Prostate gland (tissue), 2 donors: ENCODE results near the gene ARL10.

- PRO-cap: no peak
- RAMPAGE, long total RNA, 2 experiments: no peak in any of the 2 experiments
These were observed 10.0 kb upstream of the CPEB4 start for GRCh38 chr5:173878114-173878626.

- PRO-cap: no peak
- RAMPAGE, long total RNA, 2 experiments: no peak in any of the 2 experiments
These were observed 30.8 kb upstream of the C5orf47 start for GRCh38 chr5:173957610-173959095.

DNA sequence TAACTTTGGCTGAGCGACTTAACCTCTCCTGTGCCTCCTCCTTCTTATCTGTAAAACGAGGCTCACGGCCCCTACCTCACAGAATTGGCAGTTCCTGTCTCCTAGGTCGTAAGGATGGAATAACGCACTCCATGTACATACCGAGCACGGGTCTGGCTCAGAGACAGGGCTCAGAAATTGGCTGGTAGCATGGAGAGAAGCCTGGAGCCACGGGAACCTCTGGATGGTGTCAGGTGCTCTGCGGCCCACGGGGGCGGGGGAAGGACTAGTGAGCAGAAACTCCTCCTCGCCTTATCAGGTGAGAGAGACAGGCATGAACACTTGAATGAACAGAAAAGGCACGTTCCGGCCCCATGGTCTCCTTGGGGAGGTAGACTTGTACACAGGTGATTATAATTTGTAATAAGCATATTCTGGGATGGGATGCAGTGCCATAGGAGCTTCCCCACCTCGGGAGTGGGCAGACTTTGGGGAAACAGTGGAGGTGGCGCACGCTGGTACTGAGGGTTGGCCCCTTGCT lies 15.3 kb upstream of the C5orf47 start:
- PRO-cap: unidirectional peak, minus-strand start at position 221 of the sequence
- RAMPAGE, long total RNA, 2 experiments: no peak in any of the 2 experiments

DNA sequence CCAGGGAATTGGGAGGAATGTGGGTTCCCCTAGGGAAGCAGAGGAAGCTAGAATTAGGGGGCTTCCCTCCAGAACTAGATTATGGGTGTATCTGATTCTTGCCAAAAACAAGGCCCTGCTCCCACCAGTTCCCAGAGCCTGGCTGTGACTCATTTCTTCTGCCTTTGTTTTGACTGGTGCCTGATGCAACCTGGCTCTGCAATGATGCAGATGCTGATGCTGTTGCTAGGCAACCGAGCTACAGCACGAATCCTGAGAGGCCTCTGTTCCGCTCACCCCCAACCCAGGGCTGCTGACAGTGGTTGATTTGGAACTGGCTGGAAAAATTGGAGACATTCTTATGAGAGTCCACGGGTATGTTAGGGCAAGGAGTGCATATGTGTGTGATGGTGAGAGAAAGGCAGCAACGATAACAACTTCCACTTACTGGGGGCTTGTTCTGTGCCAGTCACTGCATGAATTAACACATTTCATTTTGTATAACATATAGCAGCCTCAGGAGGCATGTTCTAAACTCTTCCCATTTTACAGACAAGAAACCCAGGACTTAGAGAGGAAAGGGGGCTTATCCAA lies 100.4 kb downstream of the NSG2 start:
- PRO-cap: no peak
- RAMPAGE, long total RNA, 2 experiments: no peak in any of the 2 experiments

DNA sequence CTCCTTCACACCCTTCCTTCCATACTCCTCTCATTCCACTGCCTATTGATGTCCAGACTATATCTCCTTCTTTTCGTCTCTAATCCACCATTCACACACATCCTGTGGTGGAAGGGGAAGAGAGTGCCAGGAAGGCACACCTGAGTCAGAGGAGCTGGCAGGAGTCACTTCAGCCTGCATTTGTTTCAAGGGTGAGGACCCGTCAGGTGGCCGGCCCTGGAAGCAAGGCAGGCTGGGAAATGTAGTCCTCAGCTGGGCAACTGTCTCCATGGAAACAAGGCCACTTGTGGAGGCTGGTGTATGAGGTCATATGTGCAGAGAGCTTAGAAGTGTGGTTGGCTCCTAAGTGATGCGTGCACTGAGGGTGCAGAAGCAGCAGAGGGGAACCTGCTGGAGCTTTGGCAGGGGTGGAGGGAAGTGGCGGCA lies 278.4 kb downstream of the NSG2 start:
- PRO-cap: no peak
- RAMPAGE, long total RNA, 2 experiments: no peak in any of the 2 experiments

DNA sequence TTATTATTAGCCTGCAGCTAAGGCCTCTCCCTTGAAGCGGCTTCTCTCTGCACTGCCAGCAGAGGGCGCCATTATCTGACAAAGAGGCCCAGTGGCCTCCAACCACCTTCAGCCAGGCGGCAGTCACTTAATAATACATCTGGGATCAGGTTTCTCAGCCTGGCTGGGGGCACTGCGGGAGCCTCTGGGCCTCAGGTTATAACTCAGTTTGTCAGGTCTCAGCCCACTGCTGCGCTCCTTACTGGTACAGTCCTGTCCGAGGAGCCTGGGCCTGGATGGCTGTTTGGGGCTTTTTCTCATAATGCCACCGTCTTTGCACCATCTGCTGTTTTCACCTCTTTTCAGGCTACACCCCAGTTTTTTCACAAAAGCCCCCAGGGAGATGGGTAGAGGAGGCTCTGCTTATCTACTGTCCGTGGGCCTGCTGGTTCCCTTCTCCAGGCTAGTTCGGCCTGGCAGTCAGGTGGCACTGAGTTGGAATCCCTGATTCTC lies 282.0 kb downstream of the NSG2 start:
- PRO-cap: no peak
- RAMPAGE, long total RNA, 2 experiments: no peak in any of the 2 experiments

DNA sequence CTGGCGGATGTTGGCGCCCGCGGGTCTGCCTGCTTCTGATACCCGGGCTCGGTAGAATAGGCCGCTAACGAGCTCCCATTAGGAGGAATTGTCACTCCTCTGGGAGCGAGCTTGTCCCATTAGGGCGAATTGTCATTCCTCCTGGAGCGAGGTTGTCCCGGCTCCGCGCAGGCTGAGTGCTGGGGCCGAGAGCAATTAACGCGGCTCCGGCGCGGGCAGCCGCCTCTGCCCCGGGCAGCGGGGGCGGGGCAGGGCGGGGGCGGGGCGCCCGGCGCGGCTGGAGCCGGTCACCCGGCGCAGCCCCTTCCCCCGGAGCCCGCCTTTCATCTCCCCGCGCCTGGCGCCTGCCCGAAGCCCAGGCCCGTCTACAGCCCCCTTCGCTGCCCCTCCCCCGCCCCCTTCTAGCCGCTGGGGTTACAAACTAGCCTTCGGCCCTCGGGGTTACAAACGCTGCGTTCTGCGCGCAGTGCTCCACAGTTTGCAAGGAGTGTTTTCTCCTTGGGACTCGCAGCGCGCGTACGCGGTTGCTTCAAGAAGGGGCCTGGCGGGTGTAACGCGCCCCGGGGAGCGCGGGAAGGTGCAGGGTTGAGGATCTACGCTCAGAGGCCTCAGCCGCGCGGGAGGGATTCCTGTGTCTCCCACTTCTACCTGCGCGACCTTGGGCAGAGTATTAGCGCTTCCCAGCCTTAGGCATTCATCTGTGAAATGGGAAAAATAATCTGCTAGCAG lies 3.4 kb upstream of the MSX2 start:
- PRO-cap: no peak
- RAMPAGE, long total RNA, 2 experiments: no peak in any of the 2 experiments

- PRO-cap: no peak
- RAMPAGE, long total RNA, 2 experiments: no peak in any of the 2 experiments
These were observed 263.4 kb downstream of the MSX2 start for GRCh38 chr5:174987784-174988095.

DNA sequence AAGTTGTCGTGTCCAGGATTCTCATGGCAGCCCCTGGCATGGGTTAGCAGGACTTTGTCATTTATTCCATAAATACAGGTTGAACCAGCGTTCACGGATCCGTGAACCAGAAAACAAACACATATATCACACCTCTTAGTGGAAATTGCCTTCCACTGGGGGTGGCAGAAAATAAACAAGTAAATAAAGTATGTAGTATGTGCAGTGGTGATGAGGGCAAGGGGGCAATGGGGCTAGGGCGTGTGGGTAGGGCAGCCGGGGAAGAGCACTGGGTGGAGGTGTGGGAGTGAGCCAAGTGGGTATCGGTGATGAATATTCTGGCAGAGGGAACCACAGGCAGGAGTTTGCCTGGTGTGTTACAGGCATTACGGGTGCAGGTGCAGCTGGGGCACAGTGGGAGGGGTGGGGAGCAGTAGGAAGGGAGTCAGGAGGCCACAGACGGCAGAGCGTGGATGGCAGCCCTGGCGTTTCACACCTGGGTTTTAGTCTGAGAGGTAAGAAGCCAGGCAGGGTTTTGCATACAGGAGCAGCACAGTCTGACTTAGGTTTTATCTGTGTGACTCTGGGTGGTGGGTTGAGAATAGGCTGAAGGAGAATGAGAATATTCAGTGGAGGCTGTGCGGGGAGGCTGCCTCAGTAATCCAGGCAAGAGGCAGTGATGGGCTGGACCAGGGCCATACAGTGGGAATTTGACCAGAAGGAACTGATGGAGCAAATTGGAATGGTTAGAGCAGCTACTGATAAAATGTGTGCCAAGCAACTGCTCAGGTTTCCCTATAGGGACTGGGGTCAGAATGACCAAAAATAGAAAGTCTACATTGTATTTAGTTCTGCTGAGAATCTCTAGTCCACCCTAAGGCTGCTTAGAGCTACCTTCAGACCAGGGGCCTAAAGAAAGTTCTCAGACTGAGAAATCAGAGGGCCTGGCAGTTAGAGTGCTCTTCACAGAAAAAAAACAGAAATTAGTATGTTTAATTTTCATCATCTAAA lies 35.5 kb downstream of the SFXN1 start:
- PRO-cap: no peak
- RAMPAGE, long total RNA, 2 experiments: no peak in any of the 2 experiments

GRCh38 chr5:175680419-175680836 lies 22.6 kb downstream of the HRH2 start:
- PRO-cap: no peak
- RAMPAGE, long total RNA, 2 experiments: no peak in any of the 2 experiments

DNA sequence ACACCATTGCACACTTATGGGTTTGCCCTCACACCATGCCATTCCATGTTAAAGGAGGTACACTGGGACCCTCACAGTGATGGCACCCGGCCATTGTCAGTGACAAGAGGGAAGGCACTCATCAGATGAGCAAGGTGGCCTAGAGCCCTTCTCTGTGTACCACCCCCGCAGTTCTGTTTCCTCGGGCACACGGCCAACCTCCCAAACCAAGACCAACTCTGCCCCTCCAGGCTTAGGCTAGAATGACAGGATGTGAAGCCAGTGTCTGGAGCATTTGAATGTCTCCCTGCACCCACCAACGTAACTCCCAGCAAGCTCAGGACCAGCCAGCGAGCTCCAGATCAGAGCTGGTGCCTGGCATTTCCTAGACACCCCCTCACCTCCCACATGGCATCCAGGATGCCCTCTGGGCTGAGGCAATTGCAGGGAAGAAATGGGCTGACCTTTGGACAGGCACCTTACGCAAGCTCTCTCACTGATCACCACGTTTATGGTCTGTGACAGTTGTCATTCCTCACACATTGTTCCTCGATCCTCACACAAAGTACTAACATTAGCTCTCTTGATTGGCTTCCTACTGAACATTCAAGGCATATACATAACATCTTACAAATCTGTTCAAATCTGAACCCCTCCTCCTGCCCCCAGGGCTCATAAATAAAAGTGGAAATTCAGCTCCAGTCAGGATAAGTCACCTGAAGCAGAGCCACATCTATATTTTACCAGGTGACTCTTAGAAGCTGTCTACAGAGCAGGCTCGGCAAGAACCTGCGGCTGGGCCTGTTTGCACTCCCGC lies 3.4 kb upstream of the CPLX2 start:
- PRO-cap: no peak
- RAMPAGE, long total RNA, 2 experiments: no peak in any of the 2 experiments

GRCh38 chr5:176152220-176152687 lies 86.0 kb upstream of the SIMC1 start:
- PRO-cap: no peak
- RAMPAGE, long total RNA, 2 experiments: no peak in any of the 2 experiments

DNA sequence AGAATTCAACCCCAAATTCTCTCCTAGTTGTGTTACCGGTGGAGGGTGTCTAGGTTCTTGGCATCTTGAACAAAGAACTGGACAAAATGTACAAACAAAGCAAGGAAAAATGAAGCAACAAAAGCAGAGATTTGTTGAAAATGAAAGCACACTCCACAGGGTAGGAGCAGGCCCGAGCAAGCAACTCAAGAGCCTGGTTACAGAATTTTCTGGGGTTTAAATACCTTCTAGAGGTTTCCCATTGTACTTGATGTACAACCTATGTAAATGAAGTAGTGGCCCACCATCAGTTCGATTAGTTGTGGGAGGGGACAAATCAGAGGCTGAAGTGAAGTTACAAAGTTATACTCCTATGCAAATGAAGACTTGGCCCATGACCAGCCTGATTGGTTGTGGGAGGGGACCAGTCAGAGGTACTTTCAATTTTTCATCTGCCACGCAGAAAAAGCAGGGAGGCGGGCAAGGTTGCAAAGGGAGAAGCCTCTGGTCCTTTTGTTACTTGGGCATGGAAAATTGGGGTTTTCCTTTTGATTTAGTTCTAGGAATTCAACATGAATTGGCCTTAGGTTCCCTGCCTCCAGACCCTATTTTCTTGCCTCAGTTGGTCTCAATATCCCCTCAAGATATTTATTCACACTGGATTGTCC lies 43.7 kb downstream of the KIAA1191 start:
- PRO-cap: no peak
- RAMPAGE, long total RNA, 2 experiments: no peak in any of the 2 experiments

- PRO-cap: bidirectional peak, plus-strand start at chr5:176365487, minus-strand start at chr5:176365418; bidirectional peak, plus-strand start at chr5:176366158, minus-strand start at chr5:176366086
- RAMPAGE, long total RNA, 2 experiments: no peak in any of the 2 experiments
These were observed at the start of gene ARL10 for GRCh38 chr5:176365170-176366202. Gene ARL10, plus strand, starts transcription at chr5:176365487.

DNA sequence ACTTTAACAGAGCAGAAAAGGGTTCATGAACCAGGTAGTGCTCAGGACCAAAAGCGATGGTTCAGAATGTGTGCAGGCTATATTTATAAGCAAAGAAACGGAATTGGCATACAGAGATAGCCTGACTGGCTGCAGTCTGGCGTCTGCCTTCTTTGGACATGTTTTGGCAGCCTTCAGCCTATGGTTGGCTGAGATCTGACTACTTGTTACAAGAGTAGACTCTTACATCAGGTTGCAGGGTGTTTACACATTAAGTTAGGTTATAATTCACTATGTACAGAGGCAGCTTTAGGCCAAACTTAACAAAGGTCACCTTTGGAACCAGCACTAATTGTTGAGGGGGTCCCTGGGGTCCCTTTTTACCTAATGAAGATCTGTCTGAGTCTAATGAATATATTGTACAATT lies 6.9 kb downstream of the NOP16 start:
- PRO-cap: no peak
- RAMPAGE, long total RNA, 2 experiments: no peak in any of the 2 experiments

- PRO-cap: bidirectional peak, plus-strand start at chr5:176541691, minus-strand start at chr5:176541602
- RAMPAGE, long total RNA, 2 experiments: no peak in any of the 2 experiments
These were observed 4.3 kb upstream of the RNF44 start for GRCh38 chr5:176541388-176542098.

DNA sequence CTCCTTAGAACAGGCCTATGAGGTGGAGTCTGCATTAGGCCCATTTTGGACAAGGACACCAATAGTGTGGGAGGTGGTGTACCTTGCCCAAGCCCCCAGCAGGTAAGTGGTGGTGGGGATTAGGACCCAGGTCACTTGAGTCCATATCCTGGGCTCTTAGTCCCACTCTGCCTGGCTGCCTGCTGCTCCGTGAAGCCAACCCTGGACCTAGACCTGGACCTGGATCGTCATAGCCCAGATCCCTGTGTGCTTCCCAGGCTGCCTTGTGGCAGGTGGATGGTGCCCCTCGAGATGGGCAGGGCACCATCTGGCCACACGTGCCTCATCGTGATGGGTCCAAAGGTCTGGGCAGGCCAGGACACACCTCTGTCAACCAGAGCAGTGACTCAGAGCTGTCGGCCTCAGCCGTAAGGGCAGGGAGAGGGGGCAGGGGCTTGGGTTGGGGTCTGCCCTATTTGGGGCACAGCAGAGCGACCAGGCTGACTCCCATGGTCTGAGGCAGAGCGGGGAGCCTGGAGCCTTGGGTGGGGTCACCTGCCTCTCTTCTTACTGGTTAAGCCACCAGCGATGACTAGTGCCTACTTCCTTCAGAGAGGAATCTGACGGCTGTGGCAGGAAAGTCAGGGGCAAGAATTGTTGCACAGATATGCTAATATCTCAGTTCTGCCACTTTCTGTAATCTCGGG lies 3.4 kb upstream of the CDHR2 start:
- PRO-cap: no peak
- RAMPAGE, long total RNA, 2 experiments: no peak in any of the 2 experiments

DNA sequence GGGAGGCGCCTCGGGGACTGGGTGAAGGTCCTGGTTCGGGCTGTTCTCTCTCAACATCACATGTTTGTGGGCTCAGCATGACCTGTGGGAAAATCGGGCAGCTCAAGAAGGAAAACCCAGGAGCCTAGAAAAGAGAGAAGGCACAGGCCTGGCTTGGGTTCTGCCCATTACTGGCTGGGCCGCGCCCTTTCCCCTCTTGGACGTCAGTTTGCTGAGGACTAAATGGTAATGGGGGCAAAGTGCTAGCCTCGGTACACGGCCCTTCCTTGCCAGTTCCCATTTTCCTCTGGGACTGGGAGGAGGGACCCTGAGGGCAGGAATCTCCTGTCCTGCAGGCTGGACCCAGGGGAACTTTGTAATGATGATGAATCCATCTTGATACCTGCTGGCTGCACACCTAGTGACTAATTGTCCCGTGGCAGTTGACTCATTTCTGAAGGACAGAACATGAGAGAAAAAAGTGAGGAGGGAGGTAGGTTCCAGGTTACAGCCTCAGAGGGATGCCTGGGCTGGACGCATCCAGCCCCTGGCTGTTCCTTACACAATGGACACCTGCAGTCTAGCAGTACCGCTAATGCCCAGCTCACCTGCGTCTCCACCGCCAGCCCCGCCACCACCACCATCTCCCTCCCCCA lies 4.1 kb downstream of the CDHR2 start:
- PRO-cap: no peak
- RAMPAGE, long total RNA, 2 experiments: no peak in any of the 2 experiments

- PRO-cap: no peak
- RAMPAGE, long total RNA, 2 experiments: start-site peak on the plus strand in 1 of 2 experiments, at chr5:176586657-176586687 at its widest, 17 reads per replicate
These were observed 23.4 kb downstream of the GPRIN1 start for GRCh38 chr5:176586471-176587094.

- PRO-cap: no peak
- RAMPAGE, long total RNA, 2 experiments: no peak in any of the 2 experiments
These were observed 854 bp downstream of the ZNF346 start for GRCh38 chr5:177023150-177023949.